ENCODE measurements around the gene MAS1L.

DNA sequence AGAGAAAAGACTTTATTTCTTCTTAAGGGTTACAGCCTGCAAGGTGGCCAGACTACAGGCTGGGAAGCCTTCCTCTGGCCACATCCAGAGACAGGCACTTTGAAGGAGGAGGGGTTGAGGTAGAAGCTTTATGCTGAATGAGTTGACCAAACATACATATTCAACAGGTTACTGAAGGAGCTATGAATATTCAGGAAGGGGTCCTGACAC is 4.9 kb upstream of the ZSCAN9 start:
- PRO-cap, 2 experiments, result no peak in any of the 2 experiments

GRCh38 chr6:28226811-28227693 is 2.0 kb downstream of the ZSCAN9 start:
- PRO-cap, 2 experiments, result no peak in any of the 2 experiments

DNA sequence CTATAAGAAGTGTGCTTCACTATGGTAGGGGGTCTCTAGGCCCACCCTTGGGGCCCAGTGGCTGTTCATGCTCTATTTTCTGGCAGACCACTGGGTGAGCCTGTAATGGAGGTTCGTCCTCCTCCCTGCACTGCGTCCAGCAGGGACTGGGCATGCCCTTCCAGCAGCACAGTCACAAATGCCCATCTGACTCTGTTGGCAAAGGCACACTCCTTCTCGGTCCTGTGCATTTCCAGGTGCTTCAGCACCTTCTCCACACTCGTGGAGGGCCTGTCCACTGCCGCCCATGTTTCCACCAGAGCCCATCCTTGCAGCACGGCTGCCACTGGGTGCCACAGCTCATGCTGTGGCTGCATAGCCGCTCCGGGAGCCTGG is 6.8 kb downstream of the ZKSCAN3 start:
- PRO-cap, 2 experiments, result no peak in any of the 2 experiments

DNA sequence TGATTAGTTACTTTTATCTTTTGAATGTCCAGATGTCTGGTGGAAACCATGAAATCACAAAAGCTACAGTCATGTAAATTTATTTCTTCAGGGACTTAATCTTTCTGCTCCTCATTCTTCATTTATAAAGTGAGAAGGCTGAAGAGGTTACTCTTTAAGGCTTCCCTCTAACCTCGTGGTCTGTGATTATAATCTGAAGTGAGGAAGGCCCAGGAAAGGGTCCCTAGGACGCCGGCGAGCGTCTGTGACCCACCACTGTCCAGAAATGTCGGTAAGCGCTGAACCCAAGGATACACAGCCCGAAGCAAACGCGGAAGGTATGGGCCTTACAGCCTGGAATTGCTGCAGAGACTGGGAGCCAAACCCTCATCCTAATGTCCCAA is 437 bp downstream of the ZSCAN12 start:
- PRO-cap, 2 experiments, result no peak in any of the 2 experiments

GRCh38 chr6:28478533-28478804 is 35.2 kb upstream of the ZSCAN23 start:
- PRO-cap, 2 experiments, result no peak in any of the 2 experiments

GRCh38 chr6:28710151-28710879 is 123.2 kb upstream of the SCAND3 start:
- PRO-cap, 2 experiments, result no peak in any of the 2 experiments

GRCh38 chr6:28720300-28720842 is 133.3 kb upstream of the SCAND3 start:
- PRO-cap, 2 experiments, result no peak in any of the 2 experiments

GRCh38 chr6:28790638-28790993 is 133.2 kb downstream of the TRIM27 start:
- PRO-cap, 2 experiments, result no peak in any of the 2 experiments

DNA sequence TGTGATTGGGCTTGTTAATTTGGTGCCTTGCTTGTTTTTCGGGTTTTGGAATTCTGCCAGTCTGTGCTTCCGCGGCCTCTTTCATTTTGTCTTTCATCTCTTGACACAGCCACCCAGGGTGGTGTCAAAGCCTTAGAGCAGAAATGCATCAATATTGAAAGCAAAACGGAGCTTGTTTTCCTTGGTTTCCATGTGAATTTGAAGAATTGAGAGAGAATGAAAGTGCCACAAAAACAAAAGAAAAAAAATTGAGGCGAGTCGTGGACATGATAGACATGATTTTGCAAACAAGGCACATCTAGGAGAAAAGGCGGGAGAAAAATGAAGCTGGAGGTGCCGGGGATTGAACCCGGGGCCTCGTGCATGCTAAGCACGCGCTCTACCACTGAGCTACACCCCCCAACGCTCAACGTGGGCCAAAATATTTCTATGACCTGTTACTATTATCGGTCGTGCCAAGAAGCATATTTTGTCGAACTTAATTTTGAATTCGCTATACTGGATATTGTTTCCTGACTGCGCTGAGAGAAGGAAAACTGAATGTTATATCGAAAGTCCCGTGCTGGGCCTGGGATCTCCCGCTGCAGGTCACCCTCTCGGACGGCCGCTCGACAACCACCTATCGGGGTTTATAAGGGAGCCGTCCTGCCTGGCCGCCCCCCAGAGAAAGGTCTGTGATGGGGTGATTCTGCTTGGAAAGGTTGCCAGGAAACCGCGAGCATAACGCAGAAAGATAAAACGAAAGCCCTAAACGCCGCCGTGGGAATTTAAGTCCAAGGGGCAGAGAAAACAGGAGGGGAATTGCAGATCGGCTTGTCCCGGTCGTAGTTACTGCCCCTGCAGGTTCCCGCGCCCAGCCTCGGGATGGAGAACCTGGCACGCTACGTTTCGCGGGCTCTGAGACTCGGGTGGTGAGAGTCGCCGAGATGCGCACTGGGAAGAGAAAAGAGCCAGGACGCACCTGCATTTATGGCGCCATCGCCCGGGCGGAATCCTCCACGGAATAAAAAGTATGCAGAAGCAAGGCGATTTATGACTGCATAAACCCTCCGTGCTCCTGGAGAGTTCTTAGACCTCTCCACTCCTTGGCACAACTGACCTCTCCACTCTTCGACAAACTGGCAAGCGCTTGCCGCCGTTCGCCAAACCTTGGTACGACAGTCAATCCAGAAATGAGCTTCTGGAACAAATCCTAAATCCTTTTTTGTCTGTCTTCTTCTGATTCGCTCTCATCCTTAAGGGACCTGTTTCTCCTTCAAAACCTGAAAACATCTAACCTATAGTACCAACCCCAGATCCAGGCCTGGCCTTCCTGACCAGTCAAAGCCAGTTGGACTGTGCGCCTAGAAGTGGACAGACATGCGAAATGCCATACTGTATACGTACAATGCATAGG is 59.9 kb downstream of the TRIM27 start:
- PRO-cap, 2 experiments, result peak in 2 of 2 experiments; most common minus-strand start position 404 of the sequence (in 2)

DNA sequence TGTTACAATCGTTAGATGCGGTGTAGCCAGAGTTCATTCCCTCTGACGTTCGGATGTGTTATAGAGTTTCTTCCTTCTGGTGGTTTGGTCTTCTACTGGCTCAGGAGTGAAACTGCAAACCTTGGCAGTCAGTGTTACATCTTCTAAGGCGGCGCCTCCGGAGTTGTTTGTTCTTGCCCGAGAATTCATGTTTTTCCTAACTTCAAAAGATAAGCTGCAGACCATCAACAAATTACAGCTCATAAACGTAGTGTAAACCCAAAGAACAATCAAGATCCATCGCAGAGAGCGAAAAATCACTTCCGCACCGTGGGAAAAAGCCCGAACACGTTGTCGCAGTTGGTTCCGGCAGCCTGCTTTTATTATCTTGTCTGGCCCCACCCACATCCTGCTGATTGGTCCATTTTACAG is 58.2 kb downstream of the TRIM27 start:
- PRO-cap, 2 experiments, result no peak in any of the 2 experiments

DNA sequence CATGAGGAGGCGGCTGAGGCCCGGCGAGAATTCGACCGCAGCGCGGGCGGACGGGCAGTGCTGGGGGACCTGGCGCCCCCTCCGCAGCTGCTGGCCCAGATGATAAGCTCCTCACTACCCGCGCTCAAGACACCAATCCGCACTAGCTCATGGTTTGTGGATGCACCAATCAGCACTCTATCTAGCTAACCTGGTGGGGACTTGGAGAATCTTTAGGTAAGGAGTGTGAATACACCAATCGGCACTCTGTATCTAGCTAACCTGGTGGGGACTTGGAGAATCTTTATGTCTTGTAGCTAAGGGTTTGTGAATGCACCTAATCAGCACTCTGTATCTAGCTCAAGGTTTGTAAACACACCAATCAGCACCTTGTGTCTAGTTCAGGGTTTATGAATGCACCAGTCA is 38.5 kb downstream of the TRIM27 start:
- PRO-cap, 2 experiments, result no peak in any of the 2 experiments

DNA sequence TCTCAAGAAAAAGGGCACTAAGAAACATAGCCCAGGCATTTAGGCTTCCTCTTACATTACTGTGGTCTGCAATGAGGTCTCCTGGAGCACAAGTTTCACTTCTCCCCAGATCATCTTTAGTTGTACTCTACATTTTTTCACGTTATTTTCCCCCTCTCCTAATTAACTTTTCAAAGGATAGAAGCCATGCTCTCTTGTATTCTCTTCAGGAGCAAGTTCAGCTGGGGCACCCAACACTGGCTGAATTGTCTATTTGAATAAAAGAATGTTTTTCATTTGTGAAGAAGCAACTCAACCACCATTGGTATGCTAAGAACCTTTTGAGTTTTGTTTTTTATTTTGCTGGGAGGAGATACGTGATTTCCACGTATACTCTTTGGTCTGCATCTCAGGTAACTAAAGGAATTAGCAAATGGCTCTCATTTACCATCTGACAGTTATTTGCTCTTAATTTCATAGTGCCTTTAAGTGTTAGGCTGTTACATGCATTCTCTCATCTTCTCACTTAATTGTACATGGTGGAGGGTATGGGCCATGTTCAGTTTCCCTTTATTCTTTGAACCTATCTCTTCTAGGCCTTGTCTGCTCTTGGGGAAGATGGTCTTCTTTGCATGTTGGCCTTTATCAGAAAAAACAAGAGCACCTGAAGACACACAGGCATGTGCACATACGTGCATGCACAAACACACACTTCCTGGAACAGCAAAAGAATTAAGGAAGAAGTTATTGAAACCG is 22.6 kb downstream of the TRIM27 start:
- PRO-cap, 2 experiments, result no peak in any of the 2 experiments

DNA sequence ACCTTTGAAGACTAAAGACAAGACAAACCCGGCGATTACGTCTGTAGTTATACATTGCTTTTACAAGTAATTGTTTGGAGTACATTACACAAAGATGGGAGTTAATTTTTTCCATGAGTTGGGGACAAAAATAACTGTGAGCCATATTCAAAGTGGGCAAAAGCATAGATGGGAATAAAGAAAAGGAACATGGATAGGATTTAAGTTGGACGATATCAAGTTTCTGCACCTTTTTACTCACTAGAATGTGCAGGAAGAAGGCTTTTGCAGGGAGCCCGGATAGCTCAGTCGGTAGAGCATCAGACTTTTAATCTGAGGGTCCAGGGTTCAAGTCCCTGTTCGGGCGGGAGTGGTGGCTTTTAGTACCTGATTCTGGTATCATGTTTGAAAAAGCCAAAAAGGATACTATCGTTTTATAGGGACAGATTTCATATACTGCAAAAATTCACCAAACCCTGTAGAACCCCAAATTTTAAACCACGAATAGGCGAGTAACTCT is 27.0 kb upstream of the TRIM27 start:
- PRO-cap, 2 experiments, result peak in 2 of 2 experiments; most common plus-strand start position 269 of the sequence (in 2)

GRCh38 chr6:28953070-28953397 is 29.2 kb upstream of the TRIM27 start:
- PRO-cap, 2 experiments, result peak in 2 of 2 experiments; most common minus-strand start chr6:28953341 (in 2)

DNA sequence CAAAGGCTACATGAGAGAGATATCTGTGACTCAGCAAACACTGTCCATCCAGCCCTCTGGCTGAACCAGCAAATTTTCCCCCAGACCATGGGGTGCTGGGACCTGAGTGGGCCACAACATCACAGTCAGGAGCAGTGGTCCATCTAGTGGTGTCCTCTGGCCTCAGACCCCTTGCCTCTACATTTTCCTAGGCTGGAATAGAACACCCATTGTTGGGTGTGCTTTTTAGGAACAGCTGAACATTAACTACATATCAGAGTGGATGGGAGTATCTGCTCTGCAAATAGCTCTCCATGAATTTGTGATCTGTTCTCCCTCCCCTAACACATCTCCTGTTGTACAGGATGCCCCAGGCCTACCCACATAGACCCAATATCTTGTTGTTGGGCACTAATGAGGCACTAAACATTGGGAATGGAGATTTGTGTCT is at the start of gene MAS1L:
MAS1L (minus strand) TSS at position 143 of the 430 bp plus-strand sequence.
- PRO-cap, 2 experiments, result no peak in any of the 2 experiments

DNA sequence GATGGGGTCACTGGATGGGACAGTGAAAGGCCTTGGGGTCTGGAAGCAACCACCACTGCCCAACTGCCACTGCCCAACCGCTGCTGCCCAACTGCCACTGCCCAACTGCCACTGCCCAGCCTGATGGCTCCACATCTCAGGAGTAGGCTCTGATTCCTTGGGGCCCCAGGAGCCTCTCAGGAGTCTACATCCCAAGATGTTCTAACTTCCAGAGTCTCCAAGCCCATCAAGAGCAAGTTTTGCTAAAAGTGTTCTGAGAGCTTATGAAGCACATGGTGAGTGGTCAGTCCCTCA is 20.9 kb upstream of the OR2I1P start:
- PRO-cap, 2 experiments, result no peak in any of the 2 experiments

GRCh38 chr6:29553107-29554084 is 3.2 kb downstream of the OR2I1P start:
- PRO-cap, 2 experiments, result peak in 1 of 2 experiments; most common plus-strand start chr6:29553771 (in 1); most common minus-strand start chr6:29553636 (in 1)

GRCh38 chr6:29629644-29630077 is 3.3 kb downstream of the GABBR1 start:
- PRO-cap, 2 experiments, result no peak in any of the 2 experiments

- PRO-cap, 2 experiments, result no peak in any of the 2 experiments
Observed at GRCh38 chr6:29631154-29631959, 1.6 kb downstream of the GABBR1 start.

GRCh38 chr6:29633626-29633970 is 615 bp upstream of the GABBR1 start:
- PRO-cap, 2 experiments, result no peak in any of the 2 experiments

All from right ventricle myocardium (tissue), 1 donor.